ENCODE results near the gene SLC27A5.

DNA sequence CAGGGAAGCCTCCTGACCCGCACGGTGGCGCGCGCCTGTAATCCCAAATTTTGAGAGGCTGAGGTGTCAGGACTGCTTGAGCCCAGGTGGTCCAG is 247 bp upstream of the ZNF552 start:
- RRBS: no CpG with 5 or more reads among the region's 5 CpGs

GRCh38 chr19:57817927-57818376 is 3.2 kb upstream of the ZNF552 start:
- RRBS: no CpG with 5 or more reads among the region's 17 CpGs

GRCh38 chr19:57819447-57820480 is 5.1 kb upstream of the ZNF552 start:
- RRBS: 1% methylated on average over 13 of the region's 55 CpGs

DNA sequence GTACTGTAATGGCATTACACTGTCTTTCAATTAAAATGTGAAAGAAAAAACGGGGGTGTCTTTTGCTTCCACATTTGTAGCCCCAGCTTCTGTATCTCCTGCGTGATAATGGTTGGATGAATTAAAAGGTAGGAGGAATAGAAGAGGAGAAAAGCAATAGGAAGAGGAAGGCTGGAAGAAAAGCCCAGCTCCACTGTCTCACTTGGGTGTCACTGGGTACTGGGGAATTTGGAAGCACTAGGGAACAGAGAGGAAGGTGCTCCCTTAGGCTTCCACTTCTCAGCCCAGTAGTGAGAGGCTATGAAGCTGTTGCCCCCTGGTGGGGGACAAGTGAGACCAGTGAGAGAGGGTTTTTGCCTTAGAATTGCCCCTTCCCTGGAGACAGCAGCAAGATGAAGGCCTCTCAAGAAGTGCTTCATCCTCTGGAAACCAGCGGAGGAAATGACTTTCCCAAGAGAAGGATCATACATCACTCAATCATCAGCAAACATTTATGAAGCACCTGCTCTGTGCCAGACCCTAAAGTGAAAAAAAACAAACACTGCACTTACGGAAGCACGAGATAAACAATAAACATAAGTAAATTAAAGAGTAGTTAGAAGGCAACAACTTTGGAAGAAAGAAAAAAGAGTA is 4.7 kb upstream of the ZNF606 start:
- RRBS: no CpG with 5 or more reads among the region's 5 CpGs

- RRBS: no CpG with 5 or more reads among the region's 8 CpGs
Measured at GRCh38 chr19:58227857-58228313, 829 bp upstream of the ZNF544 start.

- RRBS: no CpG with 5 or more reads among the region's 2 CpGs
Measured at GRCh38 chr19:58430054-58430551, 9.8 kb downstream of the ZNF132 start.

DNA sequence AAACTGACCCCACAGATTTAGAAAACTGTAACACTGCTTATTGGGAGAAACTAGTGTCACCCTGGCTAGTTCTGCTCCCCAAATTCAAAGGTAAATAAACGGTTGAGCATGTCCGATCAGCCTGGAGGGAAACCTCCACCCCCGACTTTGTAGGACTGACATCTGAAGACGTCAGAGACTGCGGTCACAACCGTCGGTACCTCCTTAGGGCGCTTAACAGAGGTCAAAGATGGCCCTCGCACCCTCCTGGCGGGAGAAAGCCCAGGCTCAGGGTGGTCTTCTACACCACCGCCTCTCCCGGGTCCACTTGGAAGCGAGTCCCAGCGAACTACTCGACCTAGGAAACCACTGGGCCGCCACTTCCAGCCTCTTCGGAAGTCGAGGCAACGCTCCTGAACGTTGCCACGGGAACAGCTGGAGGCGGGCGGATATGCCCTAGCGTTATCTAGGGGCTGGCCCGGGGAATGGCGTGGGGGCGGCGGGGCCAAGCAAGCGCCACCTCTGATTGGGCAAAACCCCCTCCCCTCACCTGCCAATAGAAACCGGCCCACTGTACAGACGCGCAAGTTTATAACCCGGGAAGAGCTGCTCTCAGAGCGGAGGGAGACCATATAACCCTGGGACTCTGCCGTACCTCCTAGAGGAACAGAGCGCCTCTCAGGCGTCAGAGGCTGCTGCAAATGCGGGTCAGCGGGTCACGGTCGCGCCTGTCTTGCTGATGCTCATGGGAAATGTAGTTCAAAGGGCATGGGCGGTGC is 655 bp upstream of the ZNF446 start:
- RRBS: 9% methylated on average over 5 of the region's 43 CpGs

- RRBS: no CpG with 5 or more reads among the region's 5 CpGs
Measured at GRCh38 chr19:58511820-58512409, at the start of gene SLC27A5. TSS of gene SLC27A5 (minus strand) at chr19:58511992.

DNA sequence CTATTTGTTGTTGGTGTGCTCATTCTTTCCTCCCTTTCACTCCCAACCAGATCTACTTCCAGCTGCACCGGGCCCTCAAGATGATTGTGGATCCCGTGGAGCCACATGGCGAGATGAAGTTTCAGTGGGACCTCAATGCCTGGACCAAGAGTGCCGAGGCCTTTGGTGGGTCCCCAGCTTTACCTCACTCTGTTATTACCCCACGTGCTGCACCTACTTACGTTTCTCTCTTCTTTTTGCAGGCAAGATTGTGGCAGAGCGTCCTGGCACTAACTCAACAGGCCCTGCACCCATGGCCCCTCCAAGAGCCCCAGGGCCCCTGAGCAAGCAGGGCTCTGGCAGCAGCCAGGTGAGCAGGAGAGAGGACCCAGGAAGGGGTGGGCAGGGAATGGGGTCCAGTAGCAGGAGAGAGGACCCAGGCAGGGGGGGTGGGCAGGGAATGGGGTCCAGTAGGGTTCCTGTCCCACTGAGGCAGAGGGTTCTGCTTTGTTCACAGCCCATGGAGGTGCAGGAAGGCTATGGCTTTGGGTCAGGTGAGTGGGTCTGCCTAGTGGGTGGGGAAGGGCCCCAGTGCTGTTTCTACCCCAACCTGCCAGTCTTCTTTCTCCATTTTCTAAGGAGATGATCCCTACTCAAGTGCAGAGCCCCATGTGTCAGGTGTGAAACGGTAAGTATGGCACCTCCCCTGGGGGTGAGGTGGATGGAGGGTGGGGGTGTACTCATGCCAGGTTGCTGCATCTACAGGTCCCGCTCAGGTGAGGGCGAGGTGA is 4.6 kb downstream of the TRIM28 start:
- RRBS: no CpG with 5 or more reads among the region's 10 CpGs